Cardiac ventricle fibroblast (primary cell): Measurements from ENCODE around the genes ZNF440, ZNF878 and GADD45GIP1.

DNA sequence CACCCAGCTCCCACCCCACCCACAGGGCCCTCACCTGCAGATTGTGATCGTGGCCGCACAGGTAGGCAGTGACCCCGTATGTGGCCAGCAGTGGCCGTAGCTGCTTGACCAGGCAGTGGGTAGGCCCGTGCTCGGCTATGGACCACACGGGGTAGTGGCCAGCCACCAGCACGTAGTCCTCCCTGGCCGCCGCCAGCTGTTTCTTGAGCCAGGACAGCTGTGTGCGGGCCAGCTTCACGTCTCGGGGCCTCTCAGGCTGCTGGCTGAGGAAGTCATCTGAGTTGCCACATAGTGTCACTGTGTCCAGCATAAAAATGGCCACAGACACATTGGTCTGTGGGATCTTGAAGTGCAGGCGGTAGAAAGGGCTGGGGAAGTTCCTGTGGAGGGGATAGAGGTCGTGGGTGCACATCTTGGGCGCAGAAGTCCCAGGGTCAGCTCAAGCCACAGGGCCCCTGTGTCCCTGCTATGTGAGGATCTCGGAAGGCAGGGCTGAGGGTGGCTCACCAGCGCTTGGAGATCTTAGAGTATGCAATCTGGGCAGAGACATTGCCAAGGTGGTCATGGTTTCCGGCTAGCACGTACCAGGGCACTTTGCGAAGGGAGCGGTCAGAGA lies 1.1 kb downstream of the ACP5 start:
- RAMPAGE, long total RNA, result no peak

- RAMPAGE, long total RNA, result no peak
Observed at GRCh38 chr19:11617504-11618625, 20.6 kb downstream of the ZNF627 start.

GRCh38 chr19:11811988-11812405 lies 2.1 kb upstream of the ZNF440 start:
- RAMPAGE, long total RNA, result no peak

DNA sequence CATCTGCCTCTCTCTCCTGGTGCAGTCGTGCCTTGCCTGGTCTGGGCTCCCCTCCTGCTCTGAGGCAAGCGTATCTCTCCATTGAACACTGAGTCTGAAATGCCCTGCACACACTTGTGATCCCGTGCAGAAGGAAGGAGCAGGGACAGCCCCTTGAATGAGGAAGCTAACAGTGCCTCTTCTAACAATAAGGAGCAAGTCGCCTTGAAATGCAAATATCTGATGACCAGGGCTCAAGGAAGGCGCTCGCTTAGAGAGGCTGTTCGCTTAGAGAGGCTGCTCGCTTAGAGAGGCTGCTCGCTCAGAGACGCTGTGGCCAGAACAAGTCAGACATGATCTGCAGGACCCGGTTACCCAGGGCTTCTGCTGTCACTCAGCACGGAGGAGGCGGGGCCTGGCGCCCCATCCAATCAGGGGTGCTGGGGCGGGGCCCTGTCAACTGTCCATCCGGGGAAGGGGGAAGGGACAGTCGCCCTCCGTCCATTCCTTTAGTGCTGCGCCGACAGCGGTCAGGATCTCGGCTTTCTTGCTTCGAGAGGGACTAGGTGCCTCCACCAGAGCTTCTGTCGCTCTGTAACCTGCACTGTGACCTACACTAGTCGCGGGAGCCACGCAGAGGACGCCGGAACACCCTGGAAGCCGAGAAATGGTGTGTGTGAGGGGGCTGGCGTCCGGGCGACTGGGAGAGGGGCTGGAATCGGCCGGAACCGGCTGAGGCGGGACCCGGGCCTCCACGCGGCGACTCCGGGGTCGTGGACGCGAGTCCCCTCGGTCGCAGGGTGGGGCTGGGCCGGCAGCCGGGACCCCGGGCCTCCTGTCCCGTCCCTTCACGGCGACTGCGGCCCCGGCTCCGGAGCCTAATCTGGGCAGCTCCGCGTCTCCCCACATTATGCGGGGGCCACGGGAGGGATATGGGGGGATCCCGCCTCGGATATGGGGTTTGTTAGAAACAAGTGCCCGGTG lies at the start of gene ZNF440:
TSS of gene ZNF440 (plus strand) at position 472 of the 963 bp plus-strand sequence.
- RAMPAGE, long total RNA, result no peak

DNA sequence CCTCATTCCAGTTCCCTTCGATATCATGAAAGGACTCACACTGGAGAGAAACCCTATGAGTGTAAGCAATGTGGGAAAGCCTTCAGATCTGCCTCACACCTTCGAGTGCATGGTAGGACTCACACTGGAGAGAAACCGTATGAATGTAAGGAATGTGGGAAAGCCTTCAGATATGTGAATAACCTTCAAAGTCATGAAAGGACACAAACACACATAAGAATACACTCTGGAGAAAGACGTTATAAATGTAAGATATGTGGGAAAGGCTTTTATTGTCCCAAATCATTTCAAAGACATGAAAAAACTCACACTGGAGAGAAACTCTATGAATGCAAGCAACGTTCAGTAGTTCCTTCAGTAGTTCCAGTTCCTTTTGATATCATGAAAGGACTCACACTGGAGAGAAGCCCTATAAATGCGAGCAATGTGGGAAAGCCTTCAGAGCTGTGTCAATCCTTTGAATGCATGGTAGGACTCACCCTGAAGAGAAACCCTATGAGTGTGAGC lies 16.2 kb upstream of the ZNF439 start:
- RAMPAGE, long total RNA, result no peak

GRCh38 chr19:11848904-11849751 lies 602 bp downstream of the ZNF439 start:
- RAMPAGE, long total RNA, result no peak

DNA sequence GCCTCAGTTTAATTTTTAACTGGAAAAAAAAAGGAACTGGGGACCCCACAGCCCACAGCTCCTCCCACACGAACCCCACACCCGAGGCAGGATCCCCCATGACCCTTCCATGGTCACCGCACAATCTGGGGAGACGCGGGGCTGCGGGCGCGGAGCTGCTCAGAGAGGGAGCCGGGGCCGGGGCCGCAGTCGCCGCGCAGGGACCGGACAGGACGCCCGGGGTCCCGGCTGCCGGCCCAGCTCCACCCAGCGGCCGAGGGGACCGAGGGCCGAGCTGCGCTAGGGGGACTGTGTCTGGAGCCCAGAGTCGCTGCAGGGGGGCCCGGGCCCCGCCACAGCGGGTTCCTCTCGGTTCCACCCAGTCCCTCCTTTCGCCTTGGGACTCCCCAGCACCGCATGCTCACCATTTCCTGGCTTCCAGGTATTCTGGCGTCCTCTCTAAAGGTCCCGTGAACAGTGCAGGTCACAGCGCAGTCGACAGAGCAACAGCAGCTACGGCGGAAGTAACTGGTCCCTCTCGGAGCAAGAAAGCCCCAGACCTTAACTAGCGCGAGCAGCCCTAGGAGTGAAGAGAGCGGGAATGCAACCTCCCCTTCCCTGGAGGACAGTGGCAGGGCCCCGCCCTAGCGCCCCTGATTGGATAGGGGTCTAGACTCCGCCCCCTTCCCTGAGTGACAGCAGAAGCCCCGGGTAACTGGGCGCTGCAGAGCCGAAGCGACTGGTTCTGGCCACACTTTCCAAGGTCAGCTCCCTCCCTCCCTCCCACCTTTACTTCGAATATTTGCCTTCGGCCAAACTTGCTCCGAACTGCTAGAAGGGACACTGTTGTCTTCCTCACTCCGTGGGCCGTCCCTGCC lies at the start of gene ZNF878:
TSS of gene ZNF878 (minus strand) at position 567 of the 857 bp plus-strand sequence.
- RAMPAGE, long total RNA, result no peak

GRCh38 chr19:12331196-12331707 lies 2.2 kb downstream of the ZNF563 start:
- RAMPAGE, long total RNA, result no peak

- RAMPAGE, long total RNA, result no peak
Observed at GRCh38 chr19:12545116-12545702, 6.1 kb downstream of the ZNF564 start.

DNA sequence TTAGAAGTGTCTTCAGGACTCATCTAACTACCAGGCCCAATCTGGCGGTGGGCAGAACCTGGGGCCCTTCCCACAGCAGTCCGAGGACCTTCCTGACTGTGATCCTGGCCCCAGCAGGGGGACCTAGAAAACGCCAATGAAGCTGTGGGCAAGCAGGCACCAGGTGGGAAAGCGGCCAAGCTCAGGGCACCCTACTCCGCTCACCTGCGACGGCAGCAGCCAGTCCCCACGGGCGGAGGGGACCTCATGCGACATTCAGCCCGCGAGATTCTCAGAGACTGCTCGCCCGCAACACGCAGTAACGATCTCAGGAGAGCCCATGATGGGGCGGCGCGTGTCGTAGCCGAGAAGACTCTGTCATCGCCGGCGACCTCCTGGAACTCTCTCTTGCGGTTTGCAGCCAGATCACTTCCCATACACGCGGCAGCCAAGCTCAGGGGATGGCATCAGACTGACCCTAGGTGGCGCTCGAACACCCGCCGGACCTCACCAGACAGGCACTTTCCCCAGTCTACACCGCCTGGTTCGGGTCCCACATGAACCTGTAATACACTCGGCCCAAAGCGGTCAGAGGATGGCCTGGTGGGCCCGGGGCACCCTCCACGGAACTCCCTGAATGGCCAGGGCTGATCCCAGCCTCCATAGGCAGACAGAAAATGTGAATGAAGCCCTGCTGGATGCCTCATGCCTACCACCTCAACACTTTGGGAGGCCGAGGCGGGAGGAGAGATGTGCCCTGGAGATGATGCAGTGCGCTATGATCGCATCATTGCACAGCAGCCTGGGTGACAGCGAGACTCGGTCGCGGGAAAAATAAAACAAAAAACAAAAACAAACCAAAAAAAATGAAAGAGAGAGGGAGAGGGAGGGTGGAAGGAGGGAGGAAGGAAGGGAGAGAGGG lies 26.4 kb downstream of the MAN2B1 start:
- RAMPAGE, long total RNA, result no peak

DNA sequence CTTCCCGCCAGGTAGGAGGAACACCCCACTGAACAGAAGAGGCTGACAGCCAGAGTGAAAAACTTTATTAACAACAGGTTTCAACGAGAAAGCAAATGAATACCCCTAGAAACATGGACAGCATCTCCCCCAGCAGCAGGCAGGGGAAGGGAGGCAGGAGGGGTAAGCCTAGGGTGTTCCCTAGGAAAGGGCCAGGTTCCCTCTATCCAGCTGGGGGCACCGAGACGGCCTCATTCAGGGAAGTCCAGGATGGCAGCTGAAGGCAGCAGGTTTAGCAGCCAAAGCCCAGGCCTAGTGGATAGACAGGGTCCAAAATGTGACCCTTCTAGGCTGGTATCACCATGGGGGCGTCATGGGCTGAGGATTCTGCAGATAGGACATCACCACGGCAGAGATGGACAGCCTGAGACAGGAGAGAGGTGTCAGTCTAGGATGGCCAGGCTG lies 1.2 kb downstream of the WDR83OS start:
- RAMPAGE, long total RNA, result no peak

DNA sequence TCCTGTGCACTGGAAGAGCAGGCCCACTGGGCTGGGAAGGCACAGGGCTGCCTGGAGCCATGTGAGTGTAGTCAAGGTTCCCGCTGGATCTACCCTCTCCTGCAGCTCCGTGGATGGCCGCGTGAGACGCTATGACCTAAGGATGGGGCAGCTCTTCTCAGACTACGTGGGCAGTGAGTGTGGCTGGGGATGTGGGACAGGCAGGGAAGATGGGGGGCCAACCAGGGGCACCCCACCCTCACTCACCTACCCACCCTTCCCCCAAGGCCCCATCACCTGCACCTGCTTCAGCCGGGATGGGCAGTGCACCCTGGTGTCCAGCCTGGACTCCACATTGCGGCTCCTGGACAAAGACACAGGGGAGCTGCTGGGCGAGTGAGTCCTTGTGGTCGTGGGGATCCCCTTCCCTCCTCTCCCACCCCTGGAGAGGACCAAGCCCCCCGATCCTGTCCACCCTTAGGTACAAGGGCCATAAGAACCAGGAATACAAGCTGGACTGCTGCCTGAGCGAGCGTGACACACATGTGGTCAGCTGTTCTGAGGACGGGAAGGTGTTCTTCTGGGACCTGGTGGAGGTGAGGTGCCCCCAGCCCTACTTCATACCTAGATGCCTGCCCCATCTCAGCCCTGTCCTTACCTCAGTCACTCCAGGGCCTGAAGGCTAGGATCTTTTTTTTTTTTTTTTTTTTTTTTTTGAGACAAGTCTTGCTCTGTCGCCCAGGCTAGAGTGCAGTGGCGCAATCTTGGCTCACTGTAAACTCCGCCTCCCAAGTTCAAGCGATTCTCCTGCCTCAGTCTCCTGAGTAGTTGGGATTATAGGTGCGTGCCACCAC lies 3.7 kb upstream of the WDR83OS start:
- RAMPAGE, long total RNA, result no peak

- RAMPAGE, long total RNA, result no peak
Observed at GRCh38 chr19:12681033-12681701, 513 bp downstream of the DHPS start.

DNA sequence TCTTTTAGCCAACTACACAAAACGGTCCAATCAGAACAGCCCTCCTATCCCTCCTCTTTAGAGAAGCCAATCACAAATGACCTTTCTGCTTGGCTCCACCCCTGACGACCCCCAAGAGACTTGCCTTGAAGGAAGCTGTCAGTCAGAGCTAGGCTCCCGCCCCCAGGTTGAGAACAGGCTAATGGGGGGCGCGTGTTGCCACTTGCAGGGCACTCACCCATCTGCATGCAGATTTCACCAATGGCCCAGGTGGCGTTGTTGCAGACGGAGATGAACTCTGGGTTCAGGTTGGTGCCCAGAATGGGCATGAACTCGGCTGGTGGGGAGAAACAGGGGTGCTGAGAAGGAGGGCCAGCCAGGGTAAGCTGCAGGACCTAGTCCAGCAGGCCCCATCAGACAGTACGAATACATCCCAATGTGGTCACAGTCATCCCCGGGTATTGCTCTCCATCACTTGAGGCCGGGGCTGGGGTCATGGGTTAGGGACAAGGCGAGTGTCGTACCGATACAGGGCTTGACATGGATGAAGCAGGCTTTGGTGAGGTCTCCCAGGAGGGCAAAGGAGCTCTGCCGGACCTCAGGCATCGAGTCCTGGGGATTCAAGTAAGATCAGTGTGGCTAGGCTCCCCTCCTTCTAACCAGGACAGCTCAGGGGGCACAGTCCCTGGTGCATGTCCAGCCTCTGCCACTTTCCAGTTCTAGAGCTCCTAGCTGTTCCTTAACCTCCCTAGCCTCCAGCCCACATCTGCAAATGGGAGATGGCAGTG lies 7.0 kb upstream of the FBXW9 start:
- RAMPAGE, long total RNA, result no peak

DNA sequence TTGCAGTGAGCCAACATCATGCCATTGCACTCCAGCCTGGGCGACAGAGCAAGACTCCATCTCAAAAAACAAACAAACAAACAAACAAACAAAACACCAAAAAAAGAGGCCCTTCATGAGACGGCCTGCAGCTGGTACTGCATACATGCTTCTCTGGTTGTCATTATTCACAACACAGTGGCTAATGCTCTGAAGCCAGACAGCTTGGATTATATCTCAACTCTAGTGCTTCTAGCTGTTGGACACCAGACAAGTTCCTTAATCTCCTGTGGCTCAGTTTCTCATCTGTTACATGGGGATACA lies 3.3 kb upstream of the JUNB start:
- RAMPAGE, long total RNA, result no peak

DNA sequence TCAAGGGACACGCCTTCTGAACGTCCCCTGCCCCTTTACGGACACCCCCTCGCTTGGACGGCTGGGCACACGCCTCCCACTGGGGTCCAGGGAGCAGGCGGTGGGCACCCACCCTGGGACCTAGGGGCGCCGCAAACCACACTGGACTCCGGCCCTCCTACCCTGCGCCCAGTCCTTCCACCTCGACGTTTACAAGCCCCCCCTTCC lies 1.4 kb downstream of the JUNB start:
- RAMPAGE, long total RNA, result no peak

- RAMPAGE, long total RNA, result no peak
Observed at GRCh38 chr19:12799736-12800706, 1.6 kb downstream of the PRDX2 start.

GRCh38 chr19:12933923-12934294 lies 398 bp upstream of the FARSA start:
- RAMPAGE, long total RNA, result no peak

DNA sequence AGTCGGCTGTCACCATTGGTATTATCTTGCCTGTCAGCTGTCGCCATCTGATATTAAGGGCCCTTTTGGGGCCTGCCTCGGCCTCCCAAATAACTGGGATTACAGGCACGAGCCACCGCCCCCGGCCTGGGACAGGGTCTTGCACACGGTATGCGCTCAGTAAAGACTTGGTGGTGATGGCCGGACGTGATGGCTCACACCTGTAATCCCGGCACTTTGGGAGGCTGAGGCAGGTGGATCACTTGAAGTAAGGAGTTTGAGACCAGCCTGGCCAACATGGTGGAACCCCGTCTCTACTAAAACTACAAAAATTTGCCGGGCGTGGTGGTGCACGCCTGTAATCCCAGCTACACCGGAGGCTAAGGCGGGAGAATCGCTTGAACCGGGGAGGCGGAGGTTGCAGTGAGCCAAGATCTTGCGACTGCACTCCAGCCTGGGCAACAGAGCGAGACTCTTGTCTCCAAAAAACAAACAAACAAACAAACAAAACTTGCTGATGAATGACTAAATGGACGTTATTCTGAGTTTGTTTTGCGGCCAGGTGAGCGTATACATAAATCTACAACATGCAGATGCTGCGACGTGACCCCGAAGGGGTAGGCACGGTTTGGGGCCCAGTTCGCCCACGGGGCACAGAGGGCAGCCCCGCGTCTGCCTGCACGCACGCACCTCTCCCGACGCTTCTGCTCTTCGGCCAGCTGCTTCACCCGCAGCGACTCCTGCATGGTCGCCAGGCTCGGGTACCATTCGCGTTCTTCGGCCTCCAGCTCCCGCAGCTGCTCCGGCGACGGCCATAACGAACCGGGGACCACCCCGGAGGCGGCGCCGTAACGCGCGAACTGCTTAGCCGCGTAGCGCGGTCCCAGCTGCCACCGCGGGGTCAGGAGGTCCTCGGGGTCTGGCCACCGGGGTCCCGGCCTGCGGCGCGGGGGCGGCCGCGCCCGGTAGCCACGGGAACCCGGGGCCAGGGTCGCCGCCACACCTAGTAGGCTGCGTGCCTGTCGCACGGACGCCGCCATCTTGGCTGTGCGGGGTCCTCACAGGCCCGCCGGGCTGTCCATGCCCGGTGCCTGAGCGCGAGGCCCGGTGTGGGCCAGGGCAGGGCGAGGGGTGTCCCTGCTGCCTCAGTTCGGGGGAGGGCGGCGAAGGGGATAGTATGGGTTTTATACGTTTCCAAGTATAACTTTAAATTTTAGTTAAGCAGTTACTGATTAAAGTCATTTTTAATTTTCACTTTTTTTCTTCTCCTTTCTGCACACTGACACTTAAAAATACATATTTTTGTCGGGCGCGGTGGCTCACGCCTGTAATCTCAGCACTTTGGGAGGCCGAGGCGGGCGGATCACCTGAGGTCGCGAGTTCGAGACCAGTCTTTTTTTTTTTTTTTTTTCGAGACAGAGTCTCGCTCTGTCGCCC lies at the start of gene GADD45GIP1:
TSS of gene GADD45GIP1 (minus strand) at position 1,030 of the 1,416 bp plus-strand sequence.
- RAMPAGE, long total RNA, result no peak

GRCh38 chr19:12965686-12965971 lies 3.7 kb upstream of the DAND5 start:
- RAMPAGE, long total RNA, result no peak